Right ventricle myocardium (tissue), 1 donor: ENCODE measurements around a stretch of chr21.

DNA sequence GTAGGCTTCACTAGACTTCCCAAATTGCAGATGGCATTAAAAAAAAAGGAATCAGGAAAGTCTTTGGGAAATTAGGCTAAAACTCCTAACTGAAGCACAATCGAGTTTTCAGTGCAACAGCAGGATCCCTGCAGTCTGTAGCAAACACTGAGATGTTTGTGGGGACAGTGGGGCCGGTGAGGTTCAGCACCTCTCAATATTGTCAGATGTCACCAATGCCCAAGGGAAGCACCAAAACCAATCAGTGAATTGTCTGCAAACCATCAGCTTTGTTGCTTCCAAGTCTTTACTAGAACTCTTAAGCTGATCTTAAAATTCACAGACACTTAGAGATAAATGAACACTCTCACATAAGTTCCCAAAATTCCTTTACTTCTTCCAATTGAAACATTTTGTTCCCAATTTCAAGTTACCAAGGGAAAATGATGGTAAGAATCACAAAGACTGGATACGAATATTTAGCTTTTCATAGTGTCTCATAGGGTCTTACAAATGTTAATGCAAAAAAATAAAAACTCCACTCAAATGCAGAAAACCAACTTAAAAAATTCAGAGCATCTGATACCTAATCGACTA, 2.5 kb downstream of the ERG start:
- PRO-cap, 2 experiments: no peak in any of the 2 experiments

DNA sequence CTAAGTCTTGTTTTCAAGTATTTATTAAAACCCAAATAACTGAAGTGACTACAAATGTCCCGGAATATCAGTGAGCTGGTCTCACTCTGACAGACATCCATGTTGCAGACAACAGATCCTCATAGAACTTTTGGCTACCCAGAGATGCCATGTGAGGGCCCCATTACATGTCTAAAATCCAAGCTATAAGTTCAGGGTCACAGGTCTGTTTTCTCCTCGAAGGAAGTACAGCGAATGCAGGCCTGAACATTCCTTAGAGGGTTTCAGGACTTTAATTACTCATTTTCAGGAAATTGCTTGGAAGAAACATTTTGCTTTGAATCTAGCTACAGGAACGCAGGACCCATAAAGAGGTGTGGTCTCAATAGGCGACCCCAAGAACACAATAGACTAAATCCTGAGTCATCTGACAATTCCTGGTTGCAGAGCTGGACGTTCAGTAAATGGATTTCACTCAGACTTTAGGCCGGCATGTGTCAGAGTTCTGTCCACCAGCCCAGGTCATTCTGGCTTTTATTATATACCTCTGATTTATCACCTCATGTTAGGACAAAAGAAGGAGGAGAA, 952 bp upstream of the ERG start:
- PRO-cap, 2 experiments: peak in 2 of 2 experiments; most common plus-strand start position 439 of the sequence (in 1); most common minus-strand start position 228 of the sequence (in 1)

DNA sequence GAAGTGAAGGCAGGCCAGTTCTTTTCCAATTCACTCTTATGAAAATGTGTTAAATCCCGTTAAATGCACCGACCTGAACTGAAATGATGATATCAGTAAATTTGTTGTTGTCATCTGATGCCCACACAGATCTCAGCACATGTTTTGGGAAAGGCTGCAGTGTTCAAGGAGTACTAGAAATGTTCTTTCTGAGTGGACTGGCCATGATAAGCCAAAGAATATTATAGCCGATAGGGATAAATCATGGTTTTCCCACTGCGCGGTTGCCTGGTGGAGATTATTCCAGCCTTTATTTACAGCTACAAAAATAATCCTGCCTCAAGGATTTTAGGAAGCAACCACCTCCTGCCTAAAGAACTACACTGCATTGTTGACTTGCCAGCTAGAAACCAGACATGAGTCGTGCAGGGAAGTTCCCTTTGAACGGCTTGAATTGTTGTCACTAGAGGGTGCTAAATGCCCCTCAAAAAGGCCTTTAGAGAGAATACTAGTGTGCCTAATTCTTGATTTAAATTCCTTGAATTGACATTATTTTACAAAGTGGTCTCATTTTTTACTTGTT, 7.2 kb upstream of the ERG start:
- PRO-cap, 2 experiments: no peak in any of the 2 experiments

- PRO-cap, 2 experiments: no peak in any of the 2 experiments
These were observed 65.6 kb upstream of the ETS2 start for GRCh38 chr21:38740258-38740479.

GRCh38 chr21:38807662-38808365, 2.1 kb downstream of the ETS2 start:
- PRO-cap, 2 experiments: no peak in any of the 2 experiments

DNA sequence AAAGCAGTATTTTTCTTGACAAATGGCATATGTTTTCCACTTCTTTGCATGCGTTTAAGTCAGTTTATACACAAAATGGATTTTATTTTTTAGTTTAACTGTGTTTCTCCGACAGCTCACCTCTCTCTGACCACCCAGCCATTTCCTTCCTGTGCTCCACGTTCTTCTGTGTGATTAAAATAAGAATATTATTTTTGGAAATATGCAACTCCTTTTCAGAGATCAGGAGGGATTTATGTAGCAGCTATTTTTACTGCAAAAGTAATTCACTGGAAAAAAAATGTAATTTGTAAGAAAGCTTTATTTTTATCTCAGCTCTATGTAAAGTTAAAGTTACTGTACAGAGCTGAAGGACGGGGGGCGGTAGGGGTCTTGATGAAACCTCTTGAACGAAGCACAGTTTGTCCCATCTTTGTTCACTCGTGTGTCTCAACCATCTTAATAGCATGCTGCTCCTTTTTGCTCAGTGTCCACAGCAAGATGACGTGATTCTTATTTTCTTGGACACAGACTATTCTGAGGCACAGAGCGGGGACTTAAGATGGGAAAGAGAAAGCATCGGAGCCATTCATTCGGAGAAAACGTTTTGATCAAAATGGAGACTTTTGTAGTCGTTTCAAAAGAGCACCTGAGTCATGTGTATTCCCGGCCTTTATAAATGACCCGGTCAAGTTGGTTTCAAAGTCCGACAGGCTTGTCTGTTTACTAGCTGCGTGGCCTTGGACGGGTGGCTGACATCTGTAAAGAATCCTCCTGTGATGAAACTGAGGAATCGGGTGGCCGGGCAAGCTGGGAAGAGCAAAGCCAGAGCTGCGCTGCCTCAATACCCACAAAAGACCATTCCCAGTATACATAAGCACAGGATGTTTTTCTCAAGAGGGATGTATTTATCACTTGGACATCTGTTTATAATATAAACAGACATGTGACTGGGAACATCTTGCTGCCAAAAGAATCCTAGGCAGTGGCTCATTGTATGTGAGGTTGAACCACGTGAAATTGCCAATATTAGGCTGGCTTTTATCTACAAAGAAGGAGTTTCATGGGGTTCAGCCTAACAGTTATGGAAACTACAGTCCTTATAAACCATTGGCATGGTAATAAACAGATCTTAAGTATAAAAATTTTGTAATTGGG, 18.4 kb downstream of the ETS2 start:
- PRO-cap, 2 experiments: no peak in any of the 2 experiments

- PRO-cap, 2 experiments: no peak in any of the 2 experiments
These were observed 19.5 kb downstream of the ETS2 start for GRCh38 chr21:38825192-38825667.

DNA sequence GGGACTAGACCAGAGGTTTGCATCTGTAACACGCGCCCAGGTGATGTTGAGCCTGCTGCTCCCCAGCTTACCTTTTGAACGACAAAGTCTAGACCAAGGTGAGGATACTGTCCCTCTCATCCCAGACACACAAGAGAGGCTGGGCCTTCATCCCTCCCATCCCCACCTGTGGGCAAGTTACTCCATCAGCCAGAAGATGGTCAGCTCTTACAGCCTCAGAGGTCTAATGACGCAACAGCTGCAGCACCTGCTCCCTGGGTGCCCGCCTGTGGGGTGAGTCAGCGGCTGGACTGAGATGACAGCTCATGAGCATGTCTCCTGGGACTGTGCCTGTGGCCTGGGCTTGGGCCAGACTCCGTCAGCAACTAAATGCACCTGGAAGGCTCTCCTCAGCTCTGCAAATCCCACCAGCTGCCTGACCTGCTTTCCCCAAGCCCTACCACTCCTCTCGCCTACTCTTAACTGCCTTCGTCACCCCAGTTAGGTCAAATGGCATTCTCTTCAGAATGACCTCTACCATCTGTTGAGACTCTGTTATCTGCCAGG, 47.6 kb downstream of the ETS2 start:
- PRO-cap, 2 experiments: no peak in any of the 2 experiments

DNA sequence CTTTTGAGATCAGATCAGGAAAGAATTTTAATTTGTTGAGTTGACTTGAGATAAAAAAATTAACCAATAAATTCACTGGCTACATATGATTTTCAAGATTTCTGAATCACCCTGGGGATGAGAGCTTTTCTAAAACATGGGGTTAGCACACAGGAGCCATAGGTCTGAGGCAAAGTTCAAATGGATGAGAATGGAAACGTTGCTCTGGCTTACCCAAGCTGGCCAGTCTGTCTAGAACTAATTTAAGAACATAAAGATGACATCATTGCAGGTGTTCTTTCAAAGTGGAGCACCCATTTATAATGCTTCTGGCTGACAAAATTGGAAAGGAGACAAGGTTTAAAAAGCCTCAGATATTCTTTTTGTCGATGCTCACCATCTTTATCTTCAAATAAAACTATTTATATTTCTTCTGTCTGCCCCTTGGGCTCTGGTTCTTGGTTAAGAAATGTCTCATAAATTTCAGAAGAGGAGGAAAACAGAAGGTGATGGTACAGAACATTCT, 91.7 kb downstream of the ETS2 start:
- PRO-cap, 2 experiments: no peak in any of the 2 experiments

- PRO-cap, 2 experiments: no peak in any of the 2 experiments
These were observed 149.8 kb downstream of the ETS2 start for GRCh38 chr21:38955339-38956037.

- PRO-cap, 2 experiments: no peak in any of the 2 experiments
These were observed 179.6 kb downstream of the ETS2 start for GRCh38 chr21:38985015-38986006.

- PRO-cap, 2 experiments: peak in 2 of 2 experiments; most common plus-strand start chr21:38989833 (in 1); most common minus-strand start chr21:38989781 (in 2)
These were observed 184.1 kb downstream of the ETS2 start for GRCh38 chr21:38989625-38990349.

GRCh38 chr21:38997141-38997773, 186.0 kb downstream of the PSMG1 start:
- PRO-cap, 2 experiments: peak in 2 of 2 experiments; most common minus-strand start chr21:38997462 (in 2)

GRCh38 chr21:39010501-39011444, 172.5 kb downstream of the PSMG1 start:
- PRO-cap, 2 experiments: no peak in any of the 2 experiments

- PRO-cap, 2 experiments: no peak in any of the 2 experiments
These were observed 162.1 kb downstream of the PSMG1 start for GRCh38 chr21:39020976-39021759.

DNA sequence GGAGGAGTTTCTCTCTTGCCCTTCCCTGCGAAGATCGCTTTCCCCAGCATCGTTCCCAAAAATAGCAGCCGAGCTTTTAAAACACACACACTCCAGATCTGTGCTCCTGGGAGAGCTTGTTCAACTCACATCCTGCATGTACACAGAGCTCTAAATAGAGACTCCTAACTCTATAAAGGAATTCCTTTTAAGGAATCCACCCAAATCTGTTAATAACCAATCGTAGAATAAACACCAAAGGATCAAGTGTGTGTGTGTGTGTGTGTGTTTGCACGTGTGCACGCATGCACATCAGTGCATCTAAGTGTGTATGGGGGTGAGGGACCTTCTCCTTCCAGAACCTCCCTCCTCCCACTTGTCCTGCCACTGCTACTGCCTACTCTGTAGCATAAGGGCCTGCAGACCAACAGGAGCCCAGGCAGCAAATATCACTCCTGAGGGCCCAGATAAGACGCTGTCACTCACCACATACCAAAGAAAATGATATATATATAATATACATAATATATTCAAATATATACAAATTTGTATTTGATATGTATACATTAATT, 58.4 kb downstream of the PSMG1 start:
- PRO-cap, 2 experiments: peak in 1 of 2 experiments; most common plus-strand start position 86 of the sequence (in 1)

GRCh38 chr21:39216059-39216829, 33.0 kb upstream of the PSMG1 start:
- PRO-cap, 2 experiments: no peak in any of the 2 experiments

GRCh38 chr21:39314201-39315067, 1.0 kb upstream of the BRWD1 start:
- PRO-cap, 2 experiments: peak in 2 of 2 experiments; most common plus-strand start chr21:39314358 (in 2); most common minus-strand start chr21:39314263 (in 1)

DNA sequence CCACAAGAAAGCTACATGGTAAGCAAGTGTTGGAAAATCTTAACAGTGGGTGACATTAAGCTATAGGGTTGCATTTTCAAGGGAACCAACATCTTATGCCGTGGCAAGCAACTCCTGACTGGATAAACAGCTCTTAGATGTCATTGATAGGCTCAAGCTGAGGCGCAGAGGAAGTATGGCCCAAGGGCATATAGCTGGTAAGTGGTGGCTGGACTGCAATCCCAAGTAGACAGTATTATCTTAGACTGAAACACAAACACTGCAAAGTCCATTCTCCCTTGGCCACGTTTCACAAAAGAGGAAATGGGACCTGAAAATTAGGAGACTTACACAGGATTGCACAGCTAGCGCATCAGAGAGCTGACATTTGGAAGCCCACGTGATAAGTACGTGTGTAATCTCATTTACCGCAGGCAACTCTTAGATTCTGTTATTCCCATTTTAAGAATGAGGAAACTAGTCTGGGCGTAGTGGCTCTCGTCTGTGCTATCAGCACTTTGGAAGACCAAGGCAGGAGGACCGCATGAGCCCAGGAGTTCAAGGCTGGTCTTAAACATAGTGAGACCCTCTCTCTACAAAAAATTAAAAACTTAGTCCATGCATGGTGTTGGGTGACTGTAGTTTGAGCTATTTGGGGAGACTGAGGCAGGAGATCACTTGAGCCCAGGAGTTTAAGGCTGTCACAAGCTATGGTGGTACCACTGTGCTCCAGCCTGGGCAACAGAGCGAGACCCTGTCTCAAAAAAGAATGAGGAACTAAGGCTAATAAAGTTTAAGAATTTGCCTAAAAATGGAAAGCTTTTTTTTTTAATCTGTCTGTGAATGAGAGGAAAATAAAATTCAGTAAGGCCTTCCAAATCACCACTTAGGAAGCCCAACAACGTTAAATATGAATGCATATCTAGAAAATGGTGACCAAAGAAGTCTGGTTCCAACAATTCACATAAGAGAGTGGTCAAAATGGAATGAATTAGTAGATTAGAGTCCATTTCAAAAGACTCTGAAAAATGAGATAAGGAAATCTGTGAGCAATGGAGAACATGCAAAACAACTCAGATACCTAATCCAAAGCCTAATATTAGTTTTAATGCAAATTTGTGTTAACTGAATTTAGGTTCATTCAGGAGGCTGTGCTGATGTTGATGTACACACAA, 4.3 kb upstream of the BRWD1 start:
- PRO-cap, 2 experiments: no peak in any of the 2 experiments

- PRO-cap, 2 experiments: no peak in any of the 2 experiments
These were observed 76.7 kb upstream of the B3GALT5 start for GRCh38 chr21:39536000-39536446.